AG08470 (cell line): ENCODE measurements around a stretch of chr2.

- RRBS = no CpG with 5 or more reads among the region's 2 CpGs
Measured at GRCh38 chr2:190949755-190950544, 64.0 kb downstream of the STAT1 start.

DNA sequence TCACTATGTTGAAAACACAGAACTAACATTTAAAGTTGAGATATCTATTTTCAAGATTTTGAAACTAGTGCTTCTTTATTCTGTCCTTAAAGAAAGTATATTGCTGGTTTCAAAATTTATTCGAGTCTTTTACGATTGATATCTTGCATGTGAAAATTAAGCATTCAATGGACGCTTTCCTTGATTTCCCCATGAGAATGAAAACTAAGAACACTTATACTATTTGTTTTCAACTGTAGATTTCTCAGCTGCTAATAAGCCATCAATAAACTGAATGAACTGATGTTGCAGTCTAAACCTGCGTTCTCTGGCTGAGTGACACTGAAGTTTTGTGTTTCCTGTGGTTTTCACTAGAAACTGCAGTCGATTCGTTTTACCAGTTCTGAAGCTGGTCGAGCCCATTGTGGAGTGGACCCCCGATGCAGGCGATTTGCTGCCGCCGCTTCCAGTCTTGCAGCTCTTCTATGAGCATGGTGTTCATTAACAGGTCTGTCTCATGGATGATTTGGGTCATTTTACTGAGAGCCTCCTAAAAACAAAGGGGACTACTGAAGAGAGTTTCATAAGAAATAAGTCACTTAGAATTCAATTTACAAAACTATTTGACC is 50.6 kb upstream of the STAT1 start:
- RRBS = no CpG with 5 or more reads among the region's 11 CpGs

- RRBS = no CpG with 5 or more reads among the region's 8 CpGs
Measured at GRCh38 chr2:191128006-191128644, 22.7 kb downstream of the STAT4 start.

DNA sequence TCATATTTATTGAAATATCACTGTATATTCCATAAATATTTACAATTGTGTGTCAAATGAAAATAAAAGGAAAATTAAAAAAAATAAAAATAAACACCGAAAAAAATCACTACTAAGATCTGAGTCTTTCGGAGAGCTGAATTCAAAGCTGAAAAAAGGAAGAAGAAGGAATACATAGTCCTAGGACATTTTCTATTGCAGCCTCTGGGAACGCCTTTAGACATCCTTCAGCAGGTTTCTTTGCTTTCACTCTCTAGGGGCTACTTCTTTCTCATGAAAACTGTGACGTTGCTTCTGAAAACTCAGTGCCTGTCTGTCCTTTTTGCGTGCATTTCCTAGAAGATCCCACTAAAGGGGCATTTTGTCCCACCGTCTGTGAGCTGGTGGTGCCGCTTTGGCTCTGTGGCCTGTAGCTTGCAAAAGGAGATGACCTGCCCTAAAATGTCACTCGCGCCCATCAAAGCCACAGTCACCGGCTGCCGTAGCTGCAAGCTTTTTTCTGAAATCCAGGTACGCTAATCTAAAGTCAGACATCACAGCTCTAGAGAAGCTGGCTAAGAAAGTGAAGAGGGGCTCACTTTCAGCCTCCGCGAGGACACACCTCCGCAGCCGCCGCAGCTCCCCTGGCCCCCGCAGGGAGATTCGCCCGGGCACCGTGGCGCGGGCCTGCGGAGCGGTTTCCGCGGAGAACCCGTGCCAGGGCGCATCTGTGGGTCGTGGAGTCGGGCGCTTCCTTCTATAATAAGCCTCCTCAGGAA is 542 bp downstream of the STAT4 start:
- RRBS = no CpG with 5 or more reads among the region's 32 CpGs

DNA sequence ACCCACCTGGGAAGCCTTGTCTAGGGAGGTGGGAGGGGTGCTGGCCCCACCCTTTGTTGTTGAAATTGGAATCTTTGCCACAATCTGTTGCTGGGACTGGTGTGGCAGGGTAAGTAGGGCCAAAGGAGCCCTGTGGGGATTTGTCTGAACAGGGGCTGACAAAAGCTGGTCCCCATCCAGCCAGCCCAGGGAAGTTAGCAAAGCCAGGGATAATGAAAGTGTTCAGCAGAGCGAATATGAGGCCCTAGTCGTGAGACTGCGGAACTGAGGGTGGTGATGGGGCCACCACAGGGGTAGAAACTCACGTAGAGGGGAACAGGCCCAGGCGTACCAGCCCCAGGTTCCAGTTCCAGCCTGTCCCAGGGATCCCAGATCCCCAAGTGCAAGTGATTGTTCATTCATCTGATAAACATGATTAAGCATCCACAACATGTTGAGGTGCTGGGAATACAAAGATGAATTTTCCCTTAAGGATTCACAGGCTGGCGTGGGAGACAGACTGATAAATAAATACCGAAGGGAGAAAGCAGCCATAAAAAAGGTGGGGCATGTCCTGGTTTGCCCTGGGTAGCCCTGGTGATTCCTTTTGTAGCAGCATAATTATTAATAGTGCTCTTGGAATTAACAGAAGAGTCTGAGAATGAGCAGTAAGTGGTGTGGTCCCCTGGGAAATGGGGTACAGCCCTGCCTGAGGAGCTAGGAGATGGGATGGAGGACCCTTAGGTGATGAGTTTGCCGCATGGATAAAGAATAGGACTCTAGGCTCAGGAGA is 60.1 kb downstream of the MYO1B start:
- RRBS = no CpG with 5 or more reads among the region's 8 CpGs

DNA sequence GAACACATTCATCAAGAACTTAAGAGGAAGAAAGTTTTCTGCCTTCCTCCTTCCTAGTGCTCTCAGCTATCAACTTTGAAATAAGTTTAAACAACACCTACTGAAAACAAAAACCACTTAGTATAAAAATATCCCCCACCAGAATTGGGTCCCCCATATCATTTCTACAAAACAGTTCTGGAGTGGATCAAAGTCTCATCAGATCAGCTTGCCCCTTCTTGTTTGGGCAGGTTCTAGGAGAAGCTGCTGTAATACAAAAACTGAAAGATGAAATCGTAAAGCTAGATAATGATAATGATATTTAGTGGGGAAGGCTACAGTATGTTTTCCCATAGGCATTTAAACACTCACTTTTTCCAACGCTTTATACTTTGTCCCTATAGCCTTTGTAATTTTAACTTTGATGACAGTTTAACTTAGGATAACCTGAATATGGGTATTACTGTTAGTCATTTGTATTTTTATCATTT is 10.5 kb downstream of the NABP1 start:
- RRBS = no CpG with 5 or more reads among the region's 2 CpGs

- RRBS = no CpG with 5 or more reads among the region's 8 CpGs
Measured at GRCh38 chr2:191692351-191693565, 14.8 kb downstream of the NABP1 start.

- RRBS = no CpG with 5 or more reads among the region's 6 CpGs
Measured at GRCh38 chr2:191927670-191928607, 81.1 kb upstream of the CAVIN2 start.

- RRBS = 4% methylated on average over 20 of the region's 38 CpGs
Measured at GRCh38 chr2:192194345-192194812, 354 bp downstream of the TMEFF2 start.

- RRBS = no CpG with 5 or more reads among the region's 5 CpGs
Measured at GRCh38 chr2:195532848-195533429, 124.1 kb upstream of the SLC39A10 start.

DNA sequence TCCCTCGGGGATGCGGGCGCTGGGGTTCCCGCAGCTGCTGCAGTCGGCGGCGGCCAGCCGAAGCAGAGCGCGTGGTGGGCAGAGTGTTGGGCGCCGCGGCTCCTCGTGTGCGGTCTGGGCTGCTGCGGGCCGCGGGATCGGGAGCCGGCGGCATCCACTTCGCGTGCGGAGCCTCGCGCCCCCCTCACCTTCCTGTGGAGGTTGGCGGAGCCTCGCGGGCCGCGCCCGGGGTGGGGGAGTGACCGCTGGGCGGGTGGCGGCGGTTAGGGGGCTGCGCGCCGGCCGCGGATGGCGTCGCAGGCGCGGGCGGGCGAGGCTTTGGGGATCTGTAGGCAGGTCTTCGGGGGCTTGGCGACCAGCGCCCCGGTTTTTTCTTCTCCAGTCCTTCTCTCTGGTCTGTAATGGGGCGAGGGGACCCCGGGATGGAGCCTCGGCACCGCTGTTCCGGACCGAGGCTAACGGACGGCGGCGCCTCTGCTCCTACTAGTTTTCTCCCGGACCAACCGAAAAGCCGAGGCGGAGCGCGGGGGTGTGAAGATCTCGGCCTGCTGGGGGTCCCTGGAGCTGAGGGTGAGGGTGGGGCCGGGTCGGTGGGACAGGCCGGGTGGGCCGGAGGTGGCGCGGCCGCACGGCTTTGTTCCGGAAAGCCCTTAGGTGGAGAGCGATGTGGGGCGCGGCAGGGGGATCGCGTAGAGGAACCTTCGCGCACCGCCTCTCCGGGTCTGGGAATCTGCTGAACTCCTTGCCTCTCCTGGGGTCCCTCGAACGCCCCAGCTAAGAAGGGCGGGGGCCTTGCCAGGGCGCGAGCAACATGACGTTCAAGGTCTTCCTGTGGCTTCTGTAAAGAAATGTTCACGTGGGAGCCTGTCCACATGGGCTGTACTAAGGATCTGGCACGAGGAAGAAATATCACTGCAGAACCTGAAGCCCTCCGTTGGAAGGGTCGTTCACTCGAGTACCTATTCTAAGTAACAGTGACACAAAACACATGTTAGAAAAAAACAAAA is 687 bp downstream of the SLC39A10 start:
- RRBS = 1% methylated on average over 55 of the region's 97 CpGs

GRCh38 chr2:195695024-195695842 is 38.2 kb downstream of the SLC39A10 start:
- RRBS = no CpG with 5 or more reads among the region's 10 CpGs

DNA sequence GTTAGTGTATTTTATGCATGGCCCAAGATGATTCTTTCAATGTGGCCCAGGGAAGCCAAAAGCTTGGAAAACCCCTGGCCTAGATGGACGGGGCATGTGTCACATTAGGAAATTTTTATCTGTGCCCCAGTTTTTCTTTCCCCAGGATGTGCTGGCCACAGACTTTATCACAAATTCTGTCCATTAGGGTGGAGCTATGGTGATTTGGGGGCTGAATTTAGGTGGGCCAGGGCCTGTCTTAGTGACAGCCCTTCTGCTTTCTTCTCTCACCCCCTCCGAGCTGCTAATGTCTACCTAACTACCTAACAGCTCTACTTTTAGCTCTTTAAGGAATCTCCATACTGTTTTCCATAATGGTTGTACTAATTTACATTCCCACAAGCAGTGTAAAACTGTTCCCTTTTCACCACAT is 8.7 kb upstream of the DNAH7 start:
- RRBS = no CpG with 5 or more reads among the region's 2 CpGs

DNA sequence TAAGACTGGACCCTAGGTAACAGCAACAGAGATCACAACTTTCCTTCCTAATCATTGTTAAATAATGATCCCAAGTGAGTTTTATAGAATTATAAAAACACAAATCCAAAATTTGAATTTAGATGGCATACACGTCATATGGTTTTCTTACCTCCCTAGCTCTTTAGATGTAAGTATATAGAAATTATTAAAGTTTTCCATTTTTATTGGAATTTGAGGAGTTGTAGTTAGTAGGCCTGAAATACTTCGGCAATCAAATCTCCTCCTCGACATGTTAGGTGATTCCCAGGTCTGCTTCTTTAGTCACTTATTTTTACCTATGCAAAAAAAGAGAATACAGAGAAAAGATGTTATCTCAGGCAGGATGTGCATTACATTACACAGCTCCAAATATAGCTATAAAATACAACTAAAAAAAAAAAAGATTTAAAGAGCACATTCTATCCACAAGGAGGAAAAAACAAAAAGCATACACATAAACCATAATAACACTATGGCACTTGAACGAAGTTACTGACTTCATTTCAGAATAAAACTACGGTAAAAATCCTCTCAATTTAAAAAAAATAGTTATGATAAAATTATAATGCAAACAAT is 8.2 kb downstream of the STK17B start:
- RRBS = no CpG with 5 or more reads among the region's 5 CpGs

DNA sequence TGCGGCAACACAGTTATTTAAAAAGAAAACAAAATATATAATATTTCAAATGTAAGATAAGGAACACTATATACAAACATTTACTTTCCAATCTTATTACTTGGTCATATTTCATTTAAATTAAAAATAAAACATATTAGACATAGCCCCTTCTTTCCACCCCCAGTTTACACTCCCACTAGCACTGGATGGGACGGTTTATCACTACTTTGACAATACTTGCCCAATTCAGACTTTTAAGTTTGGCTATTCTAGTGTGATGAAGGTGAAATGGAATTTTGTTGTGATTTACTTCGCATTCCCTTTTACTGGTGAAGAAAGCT is 6.1 kb downstream of the STK17B start:
- RRBS = no CpG with 5 or more reads among the region's 3 CpGs

DNA sequence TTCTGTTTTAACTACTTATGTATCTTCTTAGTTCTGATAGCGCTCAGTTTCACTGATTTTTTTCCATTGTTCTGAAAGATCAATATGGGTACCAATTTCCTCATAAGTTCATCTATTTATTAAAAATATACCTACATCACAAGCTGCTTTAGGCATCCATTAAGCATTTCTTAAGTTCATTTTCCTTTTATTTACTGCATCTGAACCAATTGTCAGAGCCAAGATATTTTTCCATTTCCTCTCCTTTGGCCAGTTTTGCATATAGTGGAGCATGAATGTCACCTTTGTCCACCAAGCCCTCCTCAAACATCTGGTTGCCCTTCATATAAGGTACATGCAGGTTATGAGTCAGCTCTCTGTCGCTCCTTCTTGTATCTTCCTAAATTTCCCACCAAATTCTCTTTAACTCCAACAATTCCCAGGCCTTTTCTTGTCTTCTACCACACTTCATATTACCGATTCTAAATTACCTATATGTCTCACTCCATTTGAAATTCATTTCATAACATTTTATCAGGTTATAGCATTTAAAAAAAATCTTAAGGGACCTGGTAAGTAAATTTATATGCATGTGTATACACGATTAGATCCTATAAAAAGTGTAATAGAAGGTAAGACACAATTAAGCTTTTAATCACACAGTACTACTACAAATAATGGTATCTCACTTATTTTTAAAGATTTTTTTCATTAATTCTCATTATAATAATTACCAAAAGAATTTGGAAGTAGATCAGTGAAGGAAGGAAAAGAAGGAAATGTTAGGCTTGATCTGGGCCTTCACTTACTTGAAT is 5.2 kb downstream of the STK17B start:
- RRBS = no CpG with 5 or more reads among the region's 4 CpGs